Subcutaneous preadipocyte (primary cell): ENCODE measurements around a stretch of chr2.

GRCh38 chr2:105797085-105797993 is 52.6 kb downstream of the NCK2 start:
- CAGE, long polyA plus RNA = no peak

- CAGE, long polyA plus RNA = no peak
Measured at GRCh38 chr2:105802512-105803204, 57.9 kb downstream of the NCK2 start.

DNA sequence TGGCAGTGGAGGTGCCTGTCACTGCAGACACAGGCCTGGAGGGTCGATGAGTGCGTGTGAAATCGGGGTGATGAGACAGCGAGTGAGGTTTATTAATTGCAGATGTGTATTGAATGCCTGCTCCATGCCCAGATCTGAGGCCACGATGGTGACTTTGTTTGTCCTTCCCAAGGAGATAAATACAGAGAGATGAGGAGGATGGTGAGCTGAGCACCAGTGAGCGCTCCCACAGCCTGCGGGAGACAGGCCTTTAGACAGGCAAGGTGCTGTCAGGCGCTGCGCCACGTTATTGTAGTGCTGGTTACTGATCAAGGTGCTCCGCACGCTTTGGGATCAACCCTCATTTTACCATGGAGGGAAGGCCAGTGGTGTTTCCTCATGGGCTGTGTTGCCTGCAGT is 126.3 kb downstream of the NCK2 start:
- CAGE, long polyA plus RNA = no peak

DNA sequence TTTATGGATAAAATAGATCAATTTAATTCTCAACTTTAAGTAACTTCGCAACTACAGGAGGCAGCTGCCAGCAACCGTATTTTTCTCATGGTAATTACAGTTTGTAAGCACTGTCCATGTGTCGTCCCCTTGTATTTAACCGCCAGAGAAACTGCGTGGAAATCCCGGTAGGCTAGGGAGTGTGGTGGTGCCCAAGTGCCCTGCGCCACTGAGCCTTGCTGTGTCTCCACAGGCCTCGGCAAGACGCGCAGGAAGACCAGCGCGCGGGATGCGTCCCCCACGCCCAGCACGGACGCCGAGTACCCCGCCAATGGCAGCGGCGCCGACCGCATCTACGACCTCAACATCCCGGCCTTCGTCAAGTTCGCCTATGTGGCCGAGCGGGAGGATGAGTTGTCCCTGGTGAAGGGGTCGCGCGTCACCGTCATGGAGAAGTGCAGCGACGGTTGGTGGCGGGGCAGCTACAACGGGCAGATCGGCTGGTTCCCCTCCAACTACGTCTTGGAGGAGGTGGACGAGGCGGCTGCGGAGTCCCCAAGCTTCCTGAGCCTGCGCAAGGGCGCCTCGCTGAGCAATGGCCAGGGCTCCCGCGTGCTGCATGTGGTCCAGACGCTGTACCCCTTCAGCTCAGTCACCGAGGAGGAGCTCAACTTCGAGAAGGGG is 136.5 kb downstream of the NCK2 start:
- CAGE, long polyA plus RNA = no peak

DNA sequence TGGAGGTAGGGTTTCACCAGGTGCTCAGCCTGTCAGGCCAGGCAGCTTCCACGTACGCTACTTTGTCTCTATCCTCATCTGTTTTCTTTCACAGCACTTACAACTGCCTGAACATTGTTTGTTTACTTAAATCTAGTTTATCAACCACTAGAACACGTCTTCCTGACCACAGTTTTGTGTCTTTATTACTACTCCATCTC is 11.4 kb upstream of the UXS1 start:
- CAGE, long polyA plus RNA = no peak

DNA sequence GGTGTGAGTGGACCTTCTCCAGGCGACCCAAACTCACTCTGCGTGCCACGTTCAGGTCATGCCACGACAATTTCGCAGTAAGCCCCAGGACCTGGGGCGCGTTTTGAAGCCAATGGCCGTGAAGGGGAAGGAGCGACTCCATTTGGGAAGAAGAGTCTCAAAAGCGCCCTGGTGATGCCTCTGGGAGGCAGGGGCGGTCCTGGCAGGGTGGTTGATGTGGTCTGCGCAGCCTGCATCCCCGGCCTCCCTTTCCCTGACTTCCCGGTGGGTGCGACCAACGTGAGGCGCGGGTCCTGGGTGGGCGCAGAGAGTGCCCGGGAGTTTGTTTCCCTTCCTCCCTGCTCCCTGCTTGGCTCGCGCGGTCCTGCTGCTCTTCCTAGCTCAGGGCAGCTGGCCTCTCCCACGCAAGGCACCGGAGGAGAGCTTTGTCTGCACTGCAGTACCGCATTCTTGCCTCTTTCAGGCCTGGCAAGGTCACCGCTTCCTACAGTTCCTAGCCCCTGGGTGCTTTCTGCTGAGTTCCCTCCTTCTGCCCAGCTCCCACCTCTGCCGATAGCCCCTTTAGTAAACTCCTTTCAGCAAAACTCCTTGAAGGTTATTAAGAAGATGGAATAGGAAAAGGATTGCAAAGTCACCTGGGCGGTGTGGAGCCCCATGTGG is 116.6 kb upstream of the UXS1 start:
- CAGE, long polyA plus RNA = no peak

- CAGE, long polyA plus RNA = no peak
Measured at GRCh38 chr2:106492883-106493531, 5.8 kb downstream of the CD8B2 start.

GRCh38 chr2:106561370-106562063 is 74.4 kb downstream of the CD8B2 start:
- CAGE, long polyA plus RNA = no peak

DNA sequence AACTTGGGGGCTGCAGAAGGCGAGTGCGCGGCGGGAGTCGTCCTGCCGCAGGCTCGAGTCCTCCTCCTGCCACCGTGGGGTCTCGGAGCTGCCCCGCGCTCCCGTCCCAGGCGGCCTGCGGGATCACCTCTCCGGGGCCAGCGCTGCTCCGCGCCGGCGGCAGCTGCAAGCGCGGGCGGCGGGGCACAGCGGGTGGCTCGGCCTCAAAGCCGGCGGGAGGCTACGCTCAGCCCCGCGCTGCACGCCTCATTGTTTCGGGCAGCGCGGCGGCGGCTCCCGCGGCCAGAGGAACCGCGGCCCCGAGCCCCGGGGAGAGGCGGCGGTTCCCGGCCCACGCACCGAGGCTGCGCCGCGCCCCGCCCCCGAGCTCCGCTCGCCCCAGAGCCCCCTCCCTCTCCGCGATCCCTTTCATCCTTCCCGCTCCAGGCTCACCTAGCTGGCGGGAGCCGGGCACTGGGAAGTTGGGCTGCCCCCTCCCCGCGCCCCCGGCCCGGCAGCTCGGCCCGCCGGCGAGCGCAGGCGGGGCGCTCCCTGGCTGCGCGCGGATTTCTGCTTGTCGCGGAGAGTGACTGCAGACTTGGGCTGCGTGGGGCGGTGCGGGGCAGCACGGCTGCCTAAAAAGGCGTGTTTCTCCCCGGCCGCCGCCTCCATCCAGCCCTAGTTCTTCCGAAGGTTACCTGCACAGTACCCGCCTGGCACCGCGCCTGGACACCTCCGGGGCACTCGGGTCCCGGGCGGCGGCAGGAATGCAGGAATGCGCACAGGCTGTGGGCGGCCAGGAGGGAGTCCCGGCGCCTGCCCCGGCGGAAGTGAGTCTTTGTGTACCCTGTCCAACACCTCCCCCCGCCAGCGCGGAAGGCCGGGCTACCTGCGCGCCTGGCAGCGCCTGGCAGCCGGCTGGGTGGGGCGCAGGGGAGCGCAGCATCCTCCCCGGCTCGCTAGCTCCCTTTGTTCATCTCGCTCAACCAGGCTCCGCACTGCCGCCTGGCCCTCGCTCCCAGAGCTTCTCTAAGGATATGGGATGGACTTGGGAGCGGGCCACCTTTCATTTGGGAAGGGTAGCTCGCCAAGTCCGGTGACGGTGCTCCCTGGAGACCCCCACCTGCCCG is 686 bp upstream of the ST6GAL2 start:
- CAGE, long polyA plus RNA = no peak

DNA sequence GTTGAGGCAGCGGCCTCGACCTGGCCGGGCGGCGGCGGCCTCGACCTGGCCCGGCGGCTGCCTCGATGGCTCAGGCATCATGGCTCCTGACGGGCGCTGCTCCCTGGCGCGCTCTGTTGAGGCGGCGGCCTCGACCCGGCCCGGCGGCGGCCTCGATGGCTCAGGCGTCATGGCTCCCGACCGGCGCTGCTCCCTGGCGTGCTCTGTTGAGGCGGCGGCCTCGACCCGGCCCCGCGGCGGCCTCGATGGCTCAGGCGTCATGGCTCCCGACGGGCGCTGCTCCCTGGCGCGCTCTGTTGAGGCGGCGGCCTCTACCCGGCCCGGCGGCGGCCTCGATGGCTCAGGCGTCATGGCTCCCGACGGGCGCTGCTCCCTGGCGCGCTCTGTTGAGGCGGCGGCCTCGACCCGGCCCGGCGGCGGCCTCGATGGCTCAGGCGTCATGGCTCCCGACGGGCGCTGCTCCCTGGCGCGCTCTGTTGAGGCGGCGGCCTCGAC is 2.0 kb downstream of the RGPD4 start:
- CAGE, long polyA plus RNA = no peak

DNA sequence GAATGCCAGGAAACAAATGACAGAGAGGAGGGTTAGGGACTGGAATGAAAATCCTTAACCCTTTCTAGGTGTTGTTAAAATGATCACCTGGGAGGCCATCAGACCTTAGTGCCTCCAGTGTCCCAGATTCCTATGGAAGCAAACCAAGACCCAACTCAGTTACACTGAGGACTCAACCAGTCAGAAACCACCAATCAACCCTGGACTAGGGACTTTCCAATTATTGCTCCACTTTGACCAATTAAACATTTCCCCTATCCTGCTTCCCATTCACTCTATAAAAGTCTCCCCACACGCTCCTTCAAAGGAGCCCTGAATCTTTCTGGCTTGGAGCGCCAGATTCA is 20.9 kb upstream of the SULT1C2 start:
- CAGE, long polyA plus RNA = no peak

GRCh38 chr2:108587859-108588991 is 54.0 kb downstream of the LIMS1 start:
- CAGE, long polyA plus RNA = no peak

- CAGE, long polyA plus RNA = no peak
Measured at GRCh38 chr2:108601156-108601675, 66.9 kb downstream of the LIMS1 start.

GRCh38 chr2:108614598-108615087 is 80.4 kb downstream of the LIMS1 start:
- CAGE, long polyA plus RNA = no peak

DNA sequence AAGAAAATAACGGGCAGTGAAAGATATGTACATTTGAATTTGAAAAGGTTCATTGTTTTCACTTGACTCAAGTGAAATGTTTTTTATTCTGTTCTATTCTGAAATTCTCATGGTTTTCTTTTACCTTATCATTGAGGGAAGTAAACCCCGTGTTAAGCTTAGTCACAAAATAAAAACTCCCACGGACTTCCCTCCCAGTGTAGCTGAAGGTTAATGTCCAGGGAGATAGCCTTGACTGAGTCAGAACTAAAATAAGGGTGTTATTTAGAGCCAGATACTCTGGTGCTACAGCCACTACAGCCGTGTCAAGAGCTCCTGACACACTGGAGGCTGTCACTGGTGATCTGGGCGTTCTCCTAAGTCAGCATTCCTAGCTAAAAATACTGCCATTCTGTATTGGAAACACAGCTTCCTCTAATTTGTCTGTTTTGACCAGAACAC is 82.0 kb upstream of the RANBP2 start:
- CAGE, long polyA plus RNA = no peak

- CAGE, long polyA plus RNA = no peak
Measured at GRCh38 chr2:108701230-108701553, 18.1 kb upstream of the RANBP2 start.

- CAGE, long polyA plus RNA = no peak
Measured at GRCh38 chr2:108767457-108767906, 19.1 kb upstream of the CCDC138 start.

DNA sequence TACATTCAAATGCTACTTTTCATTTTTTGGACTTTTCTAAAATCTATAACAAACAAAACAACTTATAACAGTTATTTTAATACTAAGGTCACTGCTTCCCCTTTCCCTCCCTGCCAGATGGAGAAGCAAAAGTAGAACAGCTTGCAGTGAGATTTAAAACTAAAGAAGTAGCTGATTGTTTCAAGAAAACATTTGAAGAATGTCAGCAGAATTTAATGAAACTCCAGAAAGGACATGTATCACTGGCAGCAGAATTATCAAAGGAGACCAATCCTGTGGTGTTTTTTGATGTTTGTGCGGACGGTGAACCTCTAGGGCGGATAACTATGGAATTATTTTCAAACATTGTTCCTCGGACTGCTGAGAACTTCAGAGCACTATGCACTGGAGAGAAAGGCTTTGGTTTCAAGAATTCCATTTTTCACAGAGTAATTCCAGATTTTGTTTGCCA is 4.1 kb upstream of the CCDC138 start:
- CAGE, long polyA plus RNA = no peak

DNA sequence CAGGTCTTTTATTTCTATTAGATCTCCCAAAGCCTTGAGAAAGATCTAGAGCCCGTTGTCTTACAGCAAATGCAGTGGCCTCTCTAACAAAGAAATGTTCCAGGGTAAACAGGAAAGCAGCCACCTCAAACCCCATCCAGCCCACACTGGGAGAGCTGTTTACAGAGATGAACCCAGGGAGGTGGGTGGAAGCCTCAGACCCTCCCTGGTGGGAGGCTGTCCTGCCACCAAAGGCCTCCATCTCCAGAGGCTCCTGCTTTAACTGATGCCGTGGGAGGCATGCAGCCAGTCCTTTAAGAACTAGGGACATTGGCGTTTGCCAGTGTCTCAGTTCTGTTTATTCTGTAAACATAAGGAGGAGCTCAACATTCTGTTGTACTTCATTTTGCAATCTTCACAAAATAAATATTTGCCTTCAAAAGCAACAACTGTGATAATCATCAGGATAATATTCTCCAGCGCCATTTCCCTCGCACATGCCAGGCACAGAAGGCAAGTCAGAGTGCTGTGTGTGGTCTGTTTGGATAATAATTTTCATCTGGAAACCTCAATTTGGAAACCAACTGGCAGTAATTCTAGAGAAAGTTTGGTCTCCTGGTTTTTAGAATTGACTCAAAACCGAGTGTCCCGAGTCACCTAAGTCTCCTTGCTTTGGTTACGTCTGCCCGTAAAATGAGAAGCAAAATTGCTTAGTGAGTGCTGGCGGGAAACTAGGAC is 6.7 kb downstream of the EDAR start:
- CAGE, long polyA plus RNA = no peak

GRCh38 chr2:109171416-109172328 is 42.7 kb downstream of the SH3RF3 start:
- CAGE, long polyA plus RNA = no peak